OVCAR3 (cell line): ENCODE measurements around the gene LINGO1.

DNA sequence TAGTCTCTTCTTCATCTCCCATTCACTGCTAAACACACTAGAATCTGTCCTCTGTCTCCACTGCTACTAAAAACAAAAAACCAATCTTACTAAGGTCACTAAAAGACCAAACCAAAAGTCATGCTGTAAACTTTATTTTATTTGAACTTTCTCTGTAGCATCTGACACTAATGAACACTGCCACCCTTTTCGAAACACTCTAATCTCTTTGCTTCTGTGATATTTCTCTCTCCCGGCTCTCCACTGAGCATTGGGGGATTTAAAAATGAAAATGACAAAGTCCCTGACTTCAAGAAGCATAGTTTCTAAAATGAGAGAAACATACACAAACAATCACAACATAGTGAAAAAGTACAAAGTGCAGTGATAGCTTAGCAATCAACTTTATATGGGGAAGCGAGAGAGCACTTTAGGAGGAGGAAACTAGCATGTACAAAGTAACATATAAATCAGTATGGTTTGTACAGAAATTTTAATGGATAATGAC lies 61.5 kb downstream of the PEAK1 start:
- RRBS: no CpG with 5 or more reads among the region's 3 CpGs

DNA sequence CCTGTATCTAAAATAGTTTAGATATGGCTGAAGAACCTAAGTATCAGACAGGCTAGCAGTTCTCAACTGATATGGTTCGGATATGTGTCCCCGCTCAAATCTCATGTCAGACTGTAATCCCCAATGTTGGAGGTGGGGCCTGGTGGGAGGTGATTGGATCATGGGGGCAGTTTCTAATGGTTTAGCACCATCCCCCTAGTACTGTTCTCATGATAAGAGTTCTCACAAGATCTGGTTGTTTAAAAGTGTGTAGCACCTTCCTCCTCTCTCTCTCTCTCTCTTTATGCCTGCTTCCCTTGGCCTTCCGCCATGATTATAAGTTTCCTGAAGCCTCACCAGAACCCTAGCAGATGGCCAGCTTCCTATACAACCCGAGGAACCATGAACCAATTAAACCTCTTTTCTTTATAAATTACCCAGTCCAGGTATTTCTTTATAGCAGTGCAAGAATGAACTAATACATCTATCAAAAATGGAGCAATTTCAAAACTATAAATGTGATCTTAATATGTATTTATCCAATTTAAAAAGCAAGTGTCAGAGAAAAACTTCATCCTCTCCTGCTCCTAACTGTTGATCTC lies 47.2 kb downstream of the PEAK1 start:
- RRBS: no CpG with 5 or more reads among the region's 4 CpGs

DNA sequence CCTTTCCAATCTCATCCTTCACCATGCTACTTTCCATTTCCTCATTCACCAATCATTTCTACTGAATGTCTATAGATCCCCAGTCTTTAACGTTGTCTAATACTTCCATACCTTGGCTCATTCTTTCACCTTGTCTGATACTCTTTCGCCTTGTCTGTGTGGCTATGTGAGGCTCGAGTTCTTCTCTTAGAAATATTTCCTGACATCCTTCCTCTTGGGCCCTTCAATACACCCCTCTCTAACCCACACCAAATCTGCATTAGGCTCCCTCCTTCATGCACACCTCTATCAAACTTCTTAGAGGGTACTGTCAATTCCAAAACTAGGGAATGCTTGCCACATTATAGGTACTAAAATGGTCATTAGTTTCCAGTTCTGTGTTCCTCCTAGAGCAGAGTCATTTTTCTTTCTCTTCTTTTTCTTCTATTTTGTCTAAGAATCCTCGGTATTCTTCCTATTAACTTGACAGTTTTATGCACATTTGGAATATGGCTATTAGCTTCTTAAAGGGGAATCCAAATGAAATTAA lies 37.6 kb downstream of the PEAK1 start:
- RRBS: no CpG with 5 or more reads among the region's 4 CpGs

- RRBS: no CpG with 5 or more reads among the region's 2 CpGs
These were observed 642 bp downstream of the HMG20A start for GRCh38 chr15:77421405-77421654.

GRCh38 chr15:77424948-77425549 lies 4.4 kb downstream of the HMG20A start:
- RRBS: no CpG with 5 or more reads among the region's 5 CpGs

DNA sequence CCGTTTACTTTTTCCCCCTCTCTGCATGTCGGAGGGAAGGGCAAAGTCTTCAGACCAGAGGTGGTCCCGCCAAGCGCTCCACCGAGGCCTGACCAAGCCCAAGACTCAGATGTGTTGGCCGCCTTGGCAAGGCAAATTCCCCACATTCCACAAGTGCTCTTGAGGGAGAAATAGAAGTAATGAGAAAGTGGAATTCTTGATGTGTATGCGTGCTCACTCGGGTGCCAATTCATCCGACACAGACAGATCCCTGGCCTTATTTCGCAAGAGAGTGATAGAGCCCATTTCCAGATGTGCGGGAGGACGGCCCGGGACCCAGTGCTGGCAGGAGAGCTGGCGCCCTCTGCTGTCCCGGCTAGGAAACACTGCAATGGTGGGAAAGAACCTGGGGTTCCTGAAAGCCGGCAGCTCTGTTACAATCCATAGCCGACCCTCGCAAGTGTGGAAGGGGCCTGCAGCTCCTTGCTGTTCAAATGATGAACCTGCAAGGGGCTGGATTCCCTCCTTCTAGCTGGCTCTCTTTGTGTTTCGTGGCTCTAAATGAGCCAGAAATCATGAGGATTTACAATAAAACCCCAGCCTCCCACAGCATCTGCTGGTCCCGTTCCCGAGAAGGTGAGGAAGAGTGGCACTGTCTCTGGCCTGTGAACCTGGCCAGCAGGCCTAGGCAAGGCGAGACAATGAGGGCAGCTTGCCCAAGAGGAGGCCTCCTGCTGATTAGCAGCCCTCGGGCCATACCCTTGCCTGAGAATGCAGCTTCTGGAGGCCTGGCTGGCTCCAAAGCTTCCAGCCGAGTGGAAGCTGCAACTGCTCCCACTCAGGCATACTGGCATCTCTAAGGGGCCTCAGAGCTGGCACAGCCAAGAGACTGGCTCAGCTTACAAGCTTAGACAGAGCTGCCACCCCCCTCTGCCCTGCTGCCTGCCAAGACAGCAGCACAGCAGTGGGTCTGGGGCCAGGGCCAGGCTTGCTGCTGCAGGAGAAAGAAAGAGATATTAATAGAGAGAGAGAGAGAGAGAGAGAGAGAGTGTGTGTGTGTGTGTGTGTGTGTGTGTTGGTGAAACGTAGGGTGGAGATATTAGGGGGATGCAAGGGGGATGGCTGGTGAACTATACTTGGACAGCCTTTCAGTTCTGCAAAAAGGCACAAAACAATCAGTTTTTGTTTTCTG lies 76.4 kb downstream of the HMG20A start:
- RRBS: 12% methylated on average over 3 of the region's 25 CpGs

DNA sequence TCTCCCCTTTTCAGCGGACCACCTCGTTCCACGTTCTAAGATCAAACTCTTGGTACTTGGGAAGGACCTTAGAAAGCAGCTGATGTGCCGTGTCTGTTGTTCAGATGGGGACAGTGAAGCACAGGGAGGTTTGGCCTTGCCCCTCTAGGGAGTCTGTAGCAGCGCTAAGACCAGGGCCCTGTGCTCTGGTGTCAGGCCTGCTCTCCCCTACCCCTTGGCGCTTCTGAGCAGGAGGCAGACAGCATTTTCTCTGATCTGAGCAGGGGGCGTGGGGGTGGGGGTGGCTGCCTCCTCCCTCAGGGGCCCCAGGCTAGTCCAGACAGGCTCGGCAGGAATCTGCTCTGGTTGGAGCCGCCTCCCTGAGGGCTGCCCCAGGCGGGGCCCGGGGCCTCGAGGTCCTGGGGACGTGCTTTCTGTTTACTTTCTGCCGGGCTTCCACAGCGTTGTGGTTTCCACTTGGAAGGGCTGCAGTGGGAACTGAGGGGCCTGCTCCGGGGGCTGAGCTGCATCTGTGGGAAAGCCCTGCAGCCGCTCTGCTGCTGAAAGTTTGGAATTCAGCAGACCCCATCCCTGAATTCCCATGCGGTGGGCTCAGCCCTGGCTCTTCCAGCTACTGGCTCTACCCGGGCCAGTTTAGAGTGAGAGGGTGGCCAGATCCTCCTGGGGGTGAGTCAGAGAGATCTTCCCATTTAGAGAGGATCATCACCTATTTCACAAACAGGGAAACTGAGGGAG lies 105.5 kb downstream of the LINGO1 start:
- RRBS: 16% methylated on average over 3 of the region's 19 CpGs

DNA sequence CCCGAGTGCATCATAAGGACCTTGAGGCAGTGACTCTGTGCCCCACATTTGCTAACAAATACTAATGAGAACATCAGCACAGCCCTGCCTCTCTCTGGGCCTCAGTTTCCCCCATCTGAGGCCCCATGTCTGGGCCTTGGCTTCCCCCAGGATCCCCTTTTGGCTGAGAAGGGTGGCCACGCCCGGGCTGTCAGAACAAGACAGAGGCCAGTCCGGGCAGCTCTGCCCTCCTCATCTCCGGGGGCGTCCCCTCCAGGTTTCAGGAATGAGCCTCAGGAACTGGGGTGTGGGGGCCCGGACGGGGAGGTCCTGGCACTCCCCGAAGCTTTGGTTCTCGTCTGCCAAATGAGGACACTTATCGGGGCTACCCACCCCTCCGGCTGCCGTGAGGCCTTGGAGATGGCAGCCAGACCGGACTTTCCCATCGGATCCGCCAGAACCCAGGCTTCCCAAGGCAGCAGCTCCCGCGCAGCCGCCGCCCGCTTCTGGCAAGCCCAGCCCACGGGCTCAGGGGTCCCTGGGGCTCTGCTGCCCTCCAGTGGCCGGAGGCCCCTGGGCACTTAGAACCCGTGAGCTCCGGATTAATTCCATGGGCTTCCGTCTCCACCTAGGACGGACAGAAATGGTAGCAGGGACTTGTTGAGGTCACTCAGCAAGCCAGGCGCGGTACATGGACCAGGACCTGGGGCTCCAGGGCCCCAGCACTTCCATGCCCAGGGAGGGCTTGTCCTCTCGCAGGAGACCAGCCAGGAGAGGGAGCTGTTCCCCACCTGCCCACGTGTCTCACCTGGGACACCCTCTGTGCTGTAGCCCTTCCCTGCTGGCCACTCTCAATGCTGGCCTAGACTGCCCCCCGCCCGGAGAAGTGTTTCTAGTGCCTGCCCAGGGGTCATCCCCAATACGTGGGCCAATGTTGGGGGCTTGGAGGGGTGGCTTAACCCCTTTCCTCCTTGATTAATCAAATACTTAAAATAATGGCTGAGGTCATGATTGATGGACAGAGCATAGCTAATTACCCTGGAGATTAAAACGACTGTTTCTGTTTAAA lies 89.4 kb downstream of the LINGO1 start:
- RRBS: 32% methylated on average over 8 of the region's 35 CpGs

DNA sequence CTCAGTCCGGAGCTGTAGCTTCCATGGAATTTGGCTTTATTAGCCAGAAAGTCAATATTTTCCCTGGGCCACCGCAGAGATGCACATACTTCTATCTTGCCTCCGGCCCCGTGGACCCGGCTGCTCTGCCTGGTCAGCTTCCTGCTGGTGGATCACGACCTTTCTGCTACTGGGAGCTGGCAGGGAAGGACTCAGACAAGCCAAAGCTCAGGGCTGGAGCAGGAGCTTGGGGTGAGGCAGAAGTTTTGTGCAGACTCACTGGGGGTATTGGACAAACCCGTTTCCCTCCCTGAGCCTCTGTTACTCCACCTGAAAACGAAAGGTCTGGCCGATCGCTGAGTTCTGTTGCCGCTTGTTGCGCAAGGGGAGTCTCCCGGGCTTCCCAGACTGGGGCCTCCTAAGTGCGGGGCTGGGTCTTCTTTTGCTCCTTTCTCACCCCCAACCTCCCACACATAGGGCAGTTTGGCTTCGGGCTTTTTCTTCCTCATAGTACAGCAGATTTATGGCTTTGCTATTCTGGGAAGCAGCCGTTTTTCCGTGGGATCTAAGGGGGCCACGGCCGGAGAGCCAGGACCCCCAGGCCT lies 63.4 kb downstream of the LINGO1 start:
- RRBS: 66% methylated on average over 3 of the region's 19 CpGs

GRCh38 chr15:77632577-77633448 lies at the start of gene LINGO1:
Gene LINGO1 (minus strand): TSS chr15:77632912.
- RRBS: 6% methylated on average over 28 of the region's 110 CpGs

- RRBS: no CpG with 5 or more reads among the region's 4 CpGs
These were observed 203.7 kb upstream of the LINGO1 start for GRCh38 chr15:77836435-77836882.

- RRBS: no CpG with 5 or more reads among the region's 16 CpGs
These were observed 189.7 kb downstream of the TBC1D2B start for GRCh38 chr15:77887593-77888437.

DNA sequence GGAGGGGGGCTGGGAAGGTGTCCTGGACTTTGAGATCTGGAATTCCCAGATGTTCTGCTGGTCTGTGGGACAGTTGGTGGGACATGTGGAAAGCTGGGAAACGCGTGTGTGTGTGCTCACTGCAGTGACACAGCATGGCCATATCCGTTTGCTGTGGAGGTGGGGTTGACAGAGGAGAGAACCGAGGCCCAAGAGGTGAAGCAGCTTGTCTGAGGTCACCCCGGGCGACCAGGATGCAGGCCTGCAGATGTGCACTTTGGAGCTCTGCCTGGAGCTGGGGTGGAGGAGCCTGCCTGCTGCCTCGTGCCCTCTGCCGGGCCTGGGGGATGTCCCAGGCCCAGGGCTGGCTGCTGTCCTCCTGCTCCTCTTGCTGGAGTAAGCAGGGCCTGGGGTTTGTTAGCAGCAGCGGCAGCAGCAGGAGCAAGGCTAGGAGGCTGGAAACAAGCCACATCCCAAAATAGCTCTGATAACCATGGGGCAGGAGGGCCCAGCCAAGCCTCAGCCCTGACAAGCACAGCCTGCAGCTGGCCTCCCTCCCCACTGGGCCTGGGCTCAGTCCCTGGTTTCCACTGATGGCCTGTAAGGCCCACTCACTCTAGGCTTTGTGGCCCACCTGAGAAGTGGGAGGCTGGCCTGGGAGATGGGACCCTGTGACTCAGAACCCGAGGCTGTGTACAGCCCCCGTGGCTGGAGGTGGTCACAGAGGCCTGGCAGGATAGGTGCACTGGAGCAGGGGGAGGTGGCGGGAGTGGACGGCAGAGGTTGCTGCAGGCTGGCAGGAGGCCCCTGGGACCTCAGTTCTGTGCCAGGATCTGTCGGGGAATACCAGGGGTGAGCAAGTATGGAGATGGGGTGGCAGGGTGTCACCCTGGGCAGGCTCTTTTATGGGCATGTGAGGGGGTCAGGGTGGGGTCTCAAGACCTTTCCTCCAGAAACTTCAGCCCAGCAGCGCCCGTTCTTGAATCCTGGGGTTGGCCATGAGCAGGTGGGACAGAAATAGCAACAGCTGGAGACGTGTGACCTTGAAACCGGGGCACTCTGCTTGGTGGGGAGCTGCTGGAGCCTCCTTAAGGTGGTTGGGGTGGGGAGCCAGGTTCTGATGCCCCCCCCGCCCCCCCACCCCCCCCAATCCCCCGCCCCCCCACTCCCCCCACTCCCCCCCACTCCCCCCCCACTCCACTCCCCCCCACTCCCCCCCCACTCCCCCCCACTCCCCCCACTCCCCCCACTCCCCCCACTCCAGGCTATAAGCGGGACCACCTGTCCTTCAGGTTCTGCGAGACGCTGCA lies 85.4 kb downstream of the TBC1D2B start:
- RRBS: no CpG with 5 or more reads among the region's 23 CpGs

DNA sequence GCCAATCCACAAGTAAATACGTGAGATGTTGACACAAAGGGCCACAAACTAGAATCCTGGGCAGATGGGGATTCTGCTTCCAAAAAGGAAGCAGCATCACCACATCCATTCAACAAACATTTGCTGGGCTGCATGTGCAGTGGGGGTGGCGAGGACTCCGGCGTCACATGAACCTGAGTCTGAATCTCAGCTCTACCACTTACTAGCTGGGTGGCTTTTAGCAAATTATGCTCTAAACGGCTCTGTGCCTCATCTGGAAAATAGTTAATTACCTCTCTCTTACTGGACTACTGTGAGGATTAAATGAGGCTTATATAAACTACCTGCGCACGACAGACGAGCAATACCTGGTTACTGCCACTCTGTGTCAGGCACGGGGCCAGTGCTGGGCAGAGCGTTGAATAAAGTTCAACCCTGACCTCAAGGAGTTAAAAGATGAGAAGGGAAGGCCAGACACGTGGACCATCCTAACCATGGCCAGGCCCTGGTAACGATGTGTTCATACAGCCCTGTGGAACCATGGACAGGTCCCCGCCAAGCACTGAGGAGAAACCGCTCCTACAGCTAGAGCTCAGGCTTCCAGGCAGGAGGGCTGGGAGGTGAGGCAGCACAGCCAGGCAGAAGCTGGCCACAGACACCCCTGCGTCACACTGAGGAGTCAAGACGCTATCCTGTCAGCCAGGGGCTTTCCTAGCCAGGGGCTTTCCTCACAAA lies 73.5 kb downstream of the TBC1D2B start:
- RRBS: no CpG with 5 or more reads among the region's 16 CpGs

GRCh38 chr15:78103668-78104281 lies 11.4 kb downstream of the SH2D7 start:
- RRBS: no CpG with 5 or more reads among the region's 7 CpGs

DNA sequence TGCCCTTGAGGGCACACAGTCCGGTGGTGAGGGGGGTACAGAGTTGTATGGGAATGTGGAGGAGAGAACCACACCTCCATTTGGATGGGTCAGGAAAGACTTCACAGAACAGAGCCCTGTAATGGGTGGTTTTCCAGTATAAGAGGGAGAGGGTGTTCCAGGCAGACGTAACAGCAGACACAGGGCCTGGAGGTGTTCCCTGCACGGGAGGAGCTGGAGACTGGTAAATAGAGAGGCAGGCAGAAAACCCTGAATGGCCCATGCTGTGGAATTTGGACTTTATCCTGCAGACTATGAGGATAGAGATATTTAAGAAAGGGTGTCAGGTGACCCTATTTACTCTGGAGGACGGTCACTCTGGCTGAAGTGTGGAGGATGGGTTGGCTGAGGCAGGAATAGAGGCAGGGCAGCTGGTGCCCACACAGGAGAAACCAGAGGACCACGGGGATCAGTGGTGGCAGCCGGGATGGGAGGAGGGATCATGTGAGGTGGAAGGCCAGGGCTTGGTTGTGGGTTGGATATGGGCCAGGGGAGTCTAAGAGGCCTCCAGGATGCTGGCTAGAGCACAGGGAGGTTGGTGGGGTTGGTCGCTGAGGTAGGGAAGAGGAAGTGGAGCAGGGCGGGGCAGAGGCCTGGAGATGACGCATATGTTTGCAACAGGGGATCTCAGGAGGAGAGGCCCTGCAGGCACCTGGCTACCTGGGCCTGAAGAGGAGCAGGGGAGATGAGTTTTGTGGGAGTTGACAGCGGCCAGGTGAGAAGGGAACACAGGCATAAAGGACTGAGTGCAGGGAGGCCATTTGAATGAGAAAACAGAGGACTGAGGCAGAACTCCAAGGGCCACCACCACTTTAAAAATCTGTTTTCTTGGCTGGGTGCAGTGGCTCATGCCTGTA lies 34.7 kb downstream of the CRABP1 start:
- RRBS: no CpG with 5 or more reads among the region's 10 CpGs

GRCh38 chr15:78539596-78540170 lies 561 bp upstream of the PSMA4 start:
- RRBS: no CpG with 5 or more reads among the region's 17 CpGs

- RRBS: 95% methylated on average over 7 of the region's 31 CpGs
These were observed 20.1 kb upstream of the CHRNB4 start for GRCh38 chr15:78660959-78661699.

DNA sequence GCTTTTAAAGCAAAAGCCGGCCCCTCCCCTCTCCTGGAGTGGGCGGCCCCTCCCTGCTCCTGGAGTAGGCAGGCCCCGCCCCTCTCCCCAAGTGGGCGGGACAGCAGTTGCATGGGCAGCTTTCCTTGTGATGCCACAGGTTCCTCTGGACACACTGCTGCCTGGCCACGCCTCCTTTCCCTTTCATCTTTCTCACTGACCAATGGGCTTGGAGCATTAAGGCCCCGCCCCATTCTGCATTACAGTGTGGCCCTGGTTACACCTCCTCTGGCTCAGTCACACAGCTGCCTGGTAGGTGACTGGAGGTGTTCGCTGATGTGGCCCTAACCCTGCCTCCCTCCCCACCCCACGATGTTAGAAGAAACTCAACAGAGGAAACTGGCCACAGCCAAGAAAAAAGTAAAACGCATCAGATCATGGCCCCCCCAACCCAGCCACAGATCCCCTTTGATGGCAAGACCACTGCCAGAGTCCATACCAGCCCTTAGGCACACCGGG lies 84.4 kb downstream of the ADAMTS7 start:
- RRBS: no CpG with 5 or more reads among the region's 10 CpGs

DNA sequence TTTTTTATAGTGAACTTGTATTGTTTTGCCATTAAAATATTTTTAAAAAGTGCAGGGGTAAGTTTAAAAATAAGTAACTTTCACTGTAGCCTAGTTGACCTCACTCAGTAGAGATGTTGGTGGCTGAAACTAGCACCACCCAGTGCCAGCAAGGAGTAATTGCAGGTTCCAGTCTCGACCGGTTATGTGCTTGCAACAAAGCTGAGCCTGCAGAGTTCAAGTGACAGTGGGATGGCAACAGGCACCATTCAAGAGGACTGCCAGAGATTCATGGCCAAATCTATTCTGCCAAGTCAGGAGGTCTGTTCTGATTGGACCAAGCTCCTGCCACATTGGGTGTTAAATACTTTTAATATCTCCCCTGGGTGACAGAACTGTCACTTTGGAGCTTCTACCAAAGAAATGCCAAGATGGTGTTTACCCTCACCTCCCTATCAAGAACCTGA lies 2.7 kb downstream of the ADAMTS7 start:
- RRBS: no CpG with 5 or more reads among the region's 2 CpGs